ENCODE results near the genes GALR2 and RNF157.

DNA sequence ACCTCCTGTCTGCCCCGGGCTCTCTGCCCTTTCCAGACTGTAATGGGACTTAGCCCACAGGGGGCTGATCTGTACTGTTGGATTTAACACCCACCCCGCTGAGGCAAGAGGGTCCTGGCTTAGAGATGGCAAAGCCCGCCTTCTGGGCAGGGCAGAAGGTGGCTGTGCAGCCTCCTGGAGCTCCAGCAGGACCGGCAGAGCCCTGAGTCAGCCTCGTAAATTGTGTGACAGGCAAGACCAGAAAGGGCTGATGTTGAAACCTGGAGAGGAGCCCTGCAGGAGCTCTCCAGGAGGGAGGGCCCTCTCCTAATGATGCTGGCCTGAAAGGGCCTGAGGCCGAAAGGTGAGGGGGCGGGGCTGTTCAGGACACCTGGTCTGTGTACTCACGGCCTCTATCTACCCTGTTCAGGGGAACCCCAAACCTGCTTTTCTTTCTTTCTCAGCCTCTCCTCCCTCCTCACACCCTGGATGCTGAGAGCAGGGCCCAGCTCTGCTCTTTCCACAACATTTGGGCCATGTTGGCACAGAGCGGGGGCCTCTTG lies 22.5 kb upstream of the MYO15B start:
- PRO-cap = no peak

- PRO-cap = no peak
These were observed 2.7 kb downstream of the MYO15B start for GRCh38 chr17:75590307-75590726.

DNA sequence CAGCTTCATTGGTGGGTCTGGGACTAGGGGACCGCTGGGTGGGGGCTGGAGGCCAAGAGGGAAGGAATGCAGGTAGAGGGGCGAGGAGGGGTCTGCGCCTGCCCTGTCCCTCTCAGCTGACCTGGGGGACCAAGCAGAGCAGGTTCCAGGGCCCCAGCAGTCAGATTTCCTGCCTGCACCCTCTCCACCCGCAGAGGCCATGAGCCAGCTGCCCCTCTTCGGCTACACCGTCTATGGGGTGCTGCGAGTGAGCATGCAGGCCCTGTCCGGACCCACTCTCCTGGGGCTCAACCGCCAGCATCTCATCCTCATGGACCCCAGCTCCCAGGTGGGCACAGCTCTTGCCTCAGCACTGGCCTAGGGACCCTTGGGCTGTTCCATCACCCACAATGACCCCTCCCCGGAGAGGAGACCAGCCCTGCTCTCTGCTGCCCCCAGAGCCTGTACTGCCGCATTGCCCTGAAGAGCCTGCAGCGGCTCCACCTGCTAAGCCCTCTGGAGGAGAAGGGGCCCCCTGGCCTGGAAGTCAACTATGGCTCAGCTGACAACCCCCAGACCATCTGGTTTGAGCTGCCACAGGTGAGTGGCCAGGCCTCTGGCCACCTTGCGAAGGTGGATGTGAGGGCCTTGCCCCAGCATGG lies 7.5 kb upstream of the SMIM5 start:
- PRO-cap = no peak

GRCh38 chr17:75630427-75631426 lies 2.5 kb upstream of the SMIM5 start:
- PRO-cap = no peak

- PRO-cap = no peak
These were observed 3.8 kb downstream of the SMIM5 start for GRCh38 chr17:75636939-75637491.

DNA sequence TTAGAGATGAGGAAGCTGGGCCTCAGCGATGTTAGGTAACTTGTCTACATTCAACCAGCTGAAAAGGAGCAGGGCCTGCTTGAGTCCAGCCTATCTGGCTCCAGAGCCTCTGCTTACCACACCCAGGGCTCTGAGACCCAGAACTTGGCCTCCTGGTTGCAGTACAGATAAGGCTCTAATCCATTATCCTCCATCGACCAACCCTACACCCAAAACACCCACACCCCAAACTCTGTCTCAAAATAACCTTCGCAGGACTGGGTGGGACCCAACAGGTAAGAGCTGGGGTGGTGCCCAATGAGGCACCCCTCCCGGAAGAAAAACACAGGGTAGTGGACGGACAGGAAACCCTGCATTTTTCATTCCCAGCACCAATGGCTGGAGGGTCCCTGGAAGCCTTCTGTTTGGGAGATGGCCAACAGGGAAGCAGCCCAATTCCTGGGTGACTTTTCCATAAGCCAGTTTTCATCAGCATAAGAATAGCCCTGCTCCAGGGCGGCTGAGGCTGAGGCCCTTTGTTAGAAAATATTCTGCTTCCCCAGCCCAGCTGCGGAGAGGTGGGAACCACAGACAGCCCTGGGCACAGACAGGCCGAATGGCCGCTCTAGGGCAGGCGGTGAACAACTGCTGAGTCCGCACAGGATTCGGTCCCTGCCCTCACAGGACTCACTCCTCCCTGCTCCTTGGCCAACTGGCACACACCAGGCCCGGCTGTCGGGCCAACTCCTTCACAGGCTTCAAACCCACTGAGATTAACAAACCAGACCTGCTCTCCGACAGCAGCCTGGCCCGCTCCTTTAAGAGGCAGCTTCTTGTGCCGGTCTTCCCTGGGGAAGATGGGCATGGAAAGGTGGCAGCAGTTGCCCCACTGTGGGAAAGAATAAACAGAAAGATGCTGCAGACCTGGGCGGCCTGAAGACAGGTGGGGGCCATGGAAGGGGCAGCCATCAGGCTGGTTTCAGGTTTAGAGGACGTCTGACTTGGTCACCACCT lies 3.0 kb upstream of the SMIM6 start:
- PRO-cap = no peak

DNA sequence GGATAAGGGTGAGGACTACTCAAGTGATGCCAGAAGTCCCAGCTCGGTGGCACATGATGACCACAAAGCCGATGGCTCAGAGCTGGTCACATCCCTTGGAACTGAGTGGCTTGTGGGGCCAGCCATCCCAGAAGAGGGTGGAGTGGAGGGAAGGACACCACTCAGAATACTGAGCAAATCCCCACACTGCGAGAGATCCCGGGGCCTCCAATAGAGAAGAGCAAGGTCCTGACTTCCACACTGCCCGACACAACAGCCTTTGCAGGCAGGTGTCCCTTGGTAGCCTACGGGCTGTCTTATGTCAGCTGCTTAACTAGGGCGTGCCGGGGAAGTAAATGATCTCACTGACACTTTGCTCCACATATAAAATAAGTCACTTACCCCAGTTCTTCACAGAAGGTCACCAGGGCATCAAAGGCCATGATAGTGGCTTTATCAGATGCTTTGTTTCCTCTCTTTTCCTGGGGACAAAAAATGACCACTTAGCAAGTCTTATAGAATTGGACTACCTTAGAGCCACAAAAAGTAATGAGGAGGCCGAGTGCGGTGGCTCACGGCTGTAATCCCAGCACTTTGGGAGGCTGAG lies 4.8 kb downstream of the SMIM6 start:
- PRO-cap = no peak

- PRO-cap = no peak
These were observed 25.9 kb downstream of the SAP30BP start for GRCh38 chr17:75693037-75693364.

- PRO-cap = no peak
These were observed 1.4 kb downstream of the ITGB4 start for GRCh38 chr17:75722731-75723063.

DNA sequence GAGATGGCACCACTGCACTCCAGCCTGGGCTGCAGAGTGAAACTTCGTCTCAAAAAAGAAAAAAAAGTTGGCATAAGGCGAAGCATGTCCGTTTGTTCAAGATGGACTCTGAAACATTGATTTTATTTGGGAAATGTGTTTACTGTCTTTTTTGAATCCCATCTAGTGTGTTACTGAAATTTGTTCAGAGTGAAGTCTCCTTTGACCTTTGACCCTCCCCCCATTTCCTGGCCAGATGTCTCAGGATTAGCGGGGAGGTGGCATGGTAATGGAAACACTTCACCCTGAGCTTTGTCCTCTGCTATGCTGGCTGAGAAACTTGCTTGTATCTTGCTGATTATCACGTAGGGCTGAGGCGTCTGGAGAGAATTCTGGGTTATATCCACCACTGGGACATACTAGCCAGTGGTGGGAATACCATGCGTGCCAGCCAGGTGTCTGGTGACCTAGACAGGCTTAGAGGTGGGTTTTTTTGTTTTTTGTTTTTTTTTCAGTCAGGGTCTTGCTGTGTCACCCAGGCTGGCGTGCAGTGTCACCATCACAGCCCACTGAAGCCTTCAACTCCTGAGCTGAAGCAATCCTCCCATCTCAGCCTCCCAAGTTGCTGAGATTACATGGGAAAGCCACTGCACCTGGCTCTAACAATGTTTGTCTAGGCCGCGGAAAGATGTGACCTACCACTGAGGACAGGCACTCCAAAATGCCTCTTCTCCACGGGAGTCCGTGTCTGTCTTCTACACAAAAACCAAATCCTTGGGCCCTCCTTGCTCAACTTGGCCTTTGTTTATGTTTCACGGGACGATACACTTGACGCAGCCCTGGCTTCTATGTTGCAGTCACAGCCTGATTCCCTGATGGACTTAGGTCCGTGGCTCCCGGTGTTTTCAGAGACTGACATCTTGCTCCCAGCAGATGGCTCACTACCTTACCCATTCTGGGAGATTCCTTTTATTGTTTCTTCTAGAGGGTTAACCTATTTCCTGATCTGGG lies 6.6 kb upstream of the GALK1 start:
- PRO-cap = no peak

GRCh38 chr17:75782864-75783793 lies 1.5 kb upstream of the UNK start:
- PRO-cap = no peak

DNA sequence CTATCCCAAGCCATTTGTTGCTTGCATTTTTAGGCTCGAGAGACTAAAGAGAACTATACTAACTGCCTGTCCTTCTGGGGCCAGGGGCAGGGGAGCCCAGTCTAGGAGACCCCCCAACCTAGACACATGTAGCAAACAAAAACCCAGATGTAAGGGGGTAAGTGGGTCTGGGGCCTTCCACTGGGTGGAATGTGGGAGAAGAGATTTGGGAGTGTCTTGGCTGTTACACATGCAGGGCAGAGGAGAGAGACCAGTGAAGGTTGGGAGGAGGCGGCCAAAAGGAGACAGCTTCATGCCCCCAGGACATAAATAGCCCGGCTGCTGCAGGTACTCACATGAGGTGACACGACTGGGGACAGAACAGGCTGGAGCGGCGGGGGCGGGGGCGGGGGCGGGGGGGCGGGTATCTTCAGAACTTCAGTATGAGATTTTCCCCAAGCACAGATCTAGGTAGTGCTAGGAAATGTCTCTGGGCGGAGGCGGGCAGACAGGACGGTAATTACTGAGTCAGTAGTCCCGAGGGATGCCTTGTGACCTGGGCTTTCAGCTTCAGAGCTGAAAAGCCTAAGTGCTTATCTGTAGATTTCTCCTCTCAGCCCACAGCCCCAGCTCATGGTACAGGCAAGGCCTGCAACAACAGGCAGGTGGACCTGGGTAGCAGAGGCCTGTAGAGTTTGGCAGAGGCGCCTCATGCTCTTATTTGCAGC lies 24.3 kb downstream of the UNK start:
- PRO-cap = no peak

DNA sequence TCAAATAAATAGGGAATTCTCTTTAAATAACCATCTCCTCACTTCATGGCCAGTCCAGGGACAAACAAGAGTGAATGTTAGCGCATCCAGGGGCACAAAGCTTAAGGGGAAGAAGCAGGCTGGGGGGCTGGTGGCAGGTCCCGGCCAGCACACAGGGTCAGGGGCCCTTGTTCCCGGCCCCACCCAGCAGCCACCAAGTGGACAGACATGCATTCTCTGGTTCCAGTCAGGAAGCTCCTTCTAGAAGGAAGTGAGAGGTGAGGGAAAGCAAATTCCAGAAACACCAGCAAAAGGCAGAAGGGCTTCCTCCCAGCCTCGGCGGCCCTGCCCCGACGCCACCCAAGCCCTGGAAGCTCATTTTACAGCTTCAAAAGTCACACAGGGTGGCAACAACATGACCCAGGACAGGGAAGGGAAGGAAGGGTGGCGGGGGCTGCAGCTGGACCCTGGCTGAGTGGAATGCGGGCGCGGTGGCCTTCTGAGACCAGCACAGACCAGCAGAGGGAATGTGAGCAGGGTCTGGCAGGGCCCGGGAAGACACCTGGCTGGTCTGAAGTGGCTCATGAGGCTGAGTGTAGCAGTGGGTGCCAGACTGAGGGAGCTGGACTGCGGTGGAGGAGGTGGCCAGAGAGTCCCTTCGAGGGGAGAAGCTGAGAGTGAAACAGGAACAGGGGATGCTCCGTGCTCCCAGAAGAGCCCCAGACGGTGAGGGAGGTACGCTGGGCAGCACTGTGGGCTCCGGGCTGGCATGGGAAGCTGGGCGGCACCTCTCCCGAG lies 1.8 kb upstream of the UNC13D start:
- PRO-cap = no peak

DNA sequence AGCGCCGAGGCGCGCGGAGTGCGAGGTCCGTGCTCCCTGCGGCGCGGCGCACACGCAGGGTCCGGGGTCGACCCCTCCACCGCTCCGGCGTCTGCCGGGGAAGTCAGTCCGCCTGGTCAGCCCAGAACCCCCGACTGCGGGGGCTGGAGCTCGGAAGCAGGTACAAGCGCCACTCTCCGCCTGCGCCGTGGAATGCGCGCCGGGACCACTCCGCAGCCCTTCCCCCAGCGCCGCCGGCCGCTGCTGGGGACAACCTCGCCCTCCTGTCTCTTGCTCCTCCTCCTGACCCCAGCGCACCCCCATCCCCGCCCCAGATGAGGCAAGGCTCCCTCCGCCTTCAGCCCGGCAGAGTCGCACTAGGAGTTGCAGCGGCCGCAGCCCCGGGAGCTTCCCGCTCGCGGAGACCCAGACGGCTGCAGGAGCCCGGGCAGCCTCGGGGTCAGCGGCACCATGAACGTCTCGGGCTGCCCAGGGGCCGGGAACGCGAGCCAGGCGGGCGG lies at the start of gene GALR2:
GALR2 (plus strand) TSS at position 348 of the 500 bp plus-strand sequence.
- PRO-cap = no peak

- PRO-cap = no peak
These were observed 1.5 kb downstream of the GALR2 start for GRCh38 chr17:76075906-76076567.

GRCh38 chr17:76078668-76079066 lies 315 bp upstream of the ZACN start:
- PRO-cap = no peak

GRCh38 chr17:76091527-76091929 lies 12.1 kb downstream of the EXOC7 start:
- PRO-cap = no peak

GRCh38 chr17:76146032-76146432 lies 5.0 kb upstream of the FOXJ1 start:
- PRO-cap = no peak

DNA sequence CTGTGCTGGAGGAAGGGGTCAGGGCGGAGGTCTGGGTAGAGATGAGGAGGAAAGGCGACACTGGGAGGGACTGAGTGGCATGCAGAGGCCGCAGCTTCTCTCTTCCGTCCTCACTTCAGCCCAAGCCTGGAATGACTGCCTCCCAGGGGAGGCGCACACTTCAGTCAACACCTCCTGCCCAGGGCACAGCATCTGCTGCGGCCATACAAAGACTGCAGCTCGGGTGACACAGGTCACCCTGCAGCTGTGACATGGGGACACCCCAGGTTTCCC lies 15.3 kb upstream of the FOXJ1 start:
- PRO-cap = no peak

GRCh38 chr17:76239770-76240968 lies at the start of gene RNF157:
Gene RNF157, minus strand, starts transcription at chr17:76240493.
- PRO-cap = no peak